Mammary microvascular endothelial cell (primary cell): ENCODE results near the genes RABL6, MAMDC4, ENTPD2 and STPG3.

DNA sequence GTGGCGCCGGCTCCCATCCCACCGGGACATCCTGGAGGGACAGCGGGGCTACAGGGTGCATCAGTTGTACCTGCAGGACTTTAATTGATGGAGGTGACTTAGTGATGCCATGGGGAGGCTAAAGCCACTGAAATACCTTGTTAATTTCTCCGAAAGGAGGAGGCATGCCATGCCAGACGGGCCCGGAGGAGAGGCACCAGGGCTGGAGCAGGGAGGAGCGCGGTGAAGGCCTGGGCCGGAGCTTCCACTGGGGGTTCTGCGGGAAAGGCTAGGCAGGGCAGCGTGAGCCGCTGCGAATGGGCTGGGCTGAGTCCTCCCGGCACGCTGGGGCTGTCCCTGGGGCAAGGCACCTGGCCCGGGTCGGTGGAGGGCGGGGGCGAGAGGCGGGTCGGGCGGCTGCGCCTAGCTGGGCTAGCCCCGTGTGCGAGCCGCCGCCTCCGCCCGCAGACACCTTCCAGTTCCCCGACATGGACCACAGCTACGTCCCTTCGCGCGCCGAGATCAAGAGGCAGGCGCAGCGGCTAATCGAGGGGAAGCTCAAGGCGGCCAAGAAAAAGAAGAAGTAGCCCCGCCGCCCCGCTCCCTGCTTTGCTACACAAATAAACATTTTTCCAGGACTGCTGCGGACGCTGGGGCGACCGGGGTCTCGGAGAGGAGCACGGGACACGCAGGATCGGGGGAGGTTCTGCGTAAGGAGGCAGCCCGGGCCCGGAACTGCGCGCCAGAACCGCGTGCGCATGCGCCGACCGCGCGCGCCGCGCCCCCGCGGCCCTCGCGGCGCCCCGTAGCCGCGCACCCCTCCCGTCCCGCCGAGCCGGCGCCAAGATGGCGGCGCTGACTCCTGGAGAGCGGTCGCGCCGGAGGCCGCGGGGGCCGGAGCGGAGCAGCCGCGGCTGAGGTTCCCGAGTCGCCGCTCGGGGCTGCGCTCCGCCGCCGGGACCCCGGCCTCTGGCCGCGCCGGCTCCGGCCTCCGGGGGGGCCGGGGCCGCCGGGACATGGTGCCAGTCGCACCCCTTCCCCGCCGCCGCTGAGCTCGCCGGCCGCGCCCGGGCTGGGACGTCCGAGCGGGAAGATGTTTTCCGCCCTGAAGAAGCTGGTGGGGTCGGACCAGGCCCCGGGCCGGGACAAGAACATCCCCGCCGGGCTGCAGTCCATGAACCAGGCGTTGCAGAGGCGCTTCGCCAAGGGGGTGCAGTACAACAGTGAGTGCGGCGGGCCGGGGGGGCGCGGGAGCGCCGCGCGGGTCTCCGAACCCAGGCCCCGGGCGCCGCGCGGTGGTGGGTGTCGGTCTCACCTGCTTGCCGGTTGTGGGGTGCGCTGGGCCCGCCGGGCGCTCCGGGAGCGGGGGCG, at the start of gene RABL6:
TSS of gene RABL6 (plus strand) at position 824 of the 1,350 bp plus-strand sequence.
- RAMPAGE, long total RNA = no peak

DNA sequence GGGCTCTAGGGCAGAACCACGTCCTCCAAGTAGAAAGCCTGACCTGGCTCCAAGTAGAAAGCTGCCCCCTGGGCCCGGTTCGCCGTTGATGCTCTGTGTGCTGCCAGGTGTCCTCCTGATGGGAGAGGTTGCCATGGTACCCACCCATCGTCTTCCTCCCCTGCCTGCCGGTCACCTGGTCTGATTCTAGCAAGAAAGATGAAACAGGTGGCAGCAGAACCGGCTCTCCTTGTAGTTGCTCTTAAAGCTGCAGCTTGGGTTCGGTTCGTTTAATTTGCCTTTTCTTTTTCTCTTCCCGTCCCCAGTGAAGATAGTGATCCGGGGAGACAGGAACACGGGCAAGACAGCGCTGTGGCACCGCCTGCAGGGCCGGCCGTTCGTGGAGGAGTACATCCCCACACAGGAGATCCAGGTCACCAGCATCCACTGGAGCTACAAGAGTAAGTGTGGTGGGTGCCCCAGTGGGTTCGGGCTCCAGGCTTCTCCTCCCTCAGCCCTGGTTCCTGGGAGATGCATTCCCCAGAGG, 15.5 kb downstream of the RABL6 start:
- RAMPAGE, long total RNA = no peak

GRCh38 chr9:136838787-136840027, 3.1 kb upstream of the AJM1 start:
- RAMPAGE, long total RNA = no peak

- RAMPAGE, long total RNA = no peak
These were observed 381 bp downstream of the AJM1 start for GRCh38 chr9:136842654-136843064.

DNA sequence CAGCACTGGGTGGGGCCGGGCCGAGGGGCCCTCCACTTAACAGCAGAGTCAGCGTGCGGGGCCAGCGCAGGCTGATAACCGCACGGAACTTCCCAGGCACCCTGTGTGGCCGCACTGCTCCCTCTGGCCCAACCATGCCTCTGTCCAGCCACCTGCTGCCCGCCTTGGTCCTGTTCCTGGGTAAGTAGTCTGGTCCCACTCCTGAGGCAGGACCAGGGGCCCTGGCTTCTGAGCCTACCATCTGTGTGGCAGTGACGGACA, at the start of gene MAMDC4:
TSS of gene MAMDC4 (plus strand) at position 64 of the 261 bp plus-strand sequence.
- RAMPAGE, long total RNA = no peak

DNA sequence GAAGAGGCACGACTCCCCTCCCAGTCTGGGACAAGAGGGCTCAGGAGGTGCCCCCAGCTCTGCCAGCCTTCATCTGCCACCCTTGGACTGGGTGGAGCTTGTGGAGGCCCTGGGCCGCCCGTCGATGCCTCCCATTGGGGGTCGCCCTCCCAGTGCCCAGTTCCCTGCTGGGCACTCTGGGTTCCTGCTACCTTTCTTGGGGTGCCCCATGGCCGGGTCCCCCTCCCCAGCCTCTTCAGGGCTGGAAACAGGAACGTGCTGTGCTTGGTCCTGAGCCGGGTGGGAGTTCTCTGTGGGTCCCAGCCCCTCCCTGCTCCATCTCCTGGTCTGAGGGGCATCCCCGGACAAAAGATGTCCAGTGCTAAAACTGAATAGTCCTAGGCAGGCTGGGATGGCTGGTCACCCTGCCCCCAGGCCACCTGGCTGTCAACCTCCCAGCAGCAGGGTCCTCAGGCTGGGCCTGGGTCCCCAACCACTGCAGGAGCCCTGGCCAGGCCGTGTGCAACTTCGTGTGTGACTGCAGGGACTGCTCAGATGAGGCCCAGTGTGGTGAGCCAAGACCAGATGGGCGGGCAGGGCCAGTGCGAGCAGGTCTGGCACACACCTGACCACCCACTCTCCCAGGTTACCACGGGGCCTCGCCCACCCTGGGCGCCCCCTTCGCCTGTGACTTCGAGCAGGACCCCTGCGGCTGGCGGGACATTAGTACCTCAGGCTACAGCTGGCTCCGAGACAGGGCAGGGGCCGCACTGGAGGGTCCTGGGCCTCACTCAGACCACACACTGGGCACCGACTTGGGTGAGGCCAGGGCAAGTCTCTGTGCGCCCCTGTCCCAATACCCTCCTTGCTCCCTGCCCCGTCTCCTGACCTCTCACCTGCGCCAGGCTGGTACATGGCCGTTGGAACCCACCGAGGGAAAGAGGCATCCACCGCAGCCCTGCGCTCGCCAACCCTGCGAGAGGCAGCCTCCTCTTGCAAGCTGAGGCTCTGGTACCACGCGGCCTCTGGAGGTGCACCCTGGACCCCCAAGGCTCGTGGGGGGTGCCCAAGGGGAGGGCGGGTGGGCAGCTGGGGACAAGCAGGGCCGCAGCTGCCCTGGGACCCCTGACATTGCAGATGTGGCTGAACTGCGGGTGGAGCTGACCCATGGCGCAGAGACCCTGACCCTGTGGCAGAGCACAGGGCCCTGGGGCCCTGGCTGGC, 916 bp downstream of the MAMDC4 start:
- RAMPAGE, long total RNA = no peak

GRCh38 chr9:136974665-136975650, 2.3 kb upstream of the PTGDS start:
- RAMPAGE, long total RNA = no peak

DNA sequence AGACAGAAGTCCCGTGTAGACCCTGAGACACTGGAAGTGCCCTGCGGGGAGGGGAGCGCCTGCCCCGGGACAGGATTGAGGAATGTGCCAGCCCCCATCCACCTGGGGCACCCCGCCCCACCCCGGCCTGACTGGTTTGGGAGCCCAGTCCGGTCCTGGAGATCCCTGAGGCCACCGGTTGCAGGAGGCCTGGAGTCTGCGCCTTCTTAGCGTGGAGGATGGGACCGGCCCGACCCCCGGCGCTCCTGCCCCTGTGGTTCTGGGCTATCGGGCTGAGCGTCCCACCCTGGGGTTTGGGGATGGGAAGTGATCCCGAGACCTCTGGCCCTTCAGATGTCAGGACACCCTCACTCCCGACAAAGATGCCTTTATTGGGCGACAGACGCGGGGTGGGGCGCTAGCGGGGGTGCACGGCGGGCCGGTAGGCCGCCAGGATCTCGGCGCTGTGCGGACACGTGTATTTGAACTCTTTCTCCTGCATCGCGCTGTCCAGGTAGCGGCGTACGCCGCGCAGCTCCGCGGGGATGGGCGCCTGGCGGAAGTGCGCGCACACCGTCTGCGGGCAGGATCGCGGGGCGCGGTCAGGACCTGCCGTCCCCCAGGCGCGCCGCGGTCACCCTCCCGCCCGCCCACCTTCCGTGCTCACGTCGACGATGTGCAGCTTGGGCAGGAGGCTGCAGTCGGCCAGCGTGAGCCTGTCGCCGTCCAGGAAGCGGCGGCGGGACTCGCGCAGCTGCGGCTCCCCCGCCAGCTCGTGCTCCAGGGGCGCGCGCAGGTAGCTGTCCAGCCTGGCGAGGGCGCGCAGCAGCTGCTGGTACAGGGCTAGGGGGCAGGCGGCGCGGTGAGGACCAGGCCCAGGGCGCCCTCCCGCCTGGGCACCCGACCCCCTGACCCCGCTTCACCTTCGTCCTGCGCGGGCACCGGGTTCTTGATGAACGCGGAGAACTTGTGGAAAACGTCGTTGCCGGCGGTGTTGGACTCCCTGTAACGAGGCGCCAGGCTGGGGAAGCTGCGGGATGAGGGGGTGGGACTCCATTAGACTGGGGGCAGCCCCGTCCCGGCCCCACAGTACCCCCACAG, 1.7 kb downstream of the CLIC3 start:
- RAMPAGE, long total RNA = no peak

DNA sequence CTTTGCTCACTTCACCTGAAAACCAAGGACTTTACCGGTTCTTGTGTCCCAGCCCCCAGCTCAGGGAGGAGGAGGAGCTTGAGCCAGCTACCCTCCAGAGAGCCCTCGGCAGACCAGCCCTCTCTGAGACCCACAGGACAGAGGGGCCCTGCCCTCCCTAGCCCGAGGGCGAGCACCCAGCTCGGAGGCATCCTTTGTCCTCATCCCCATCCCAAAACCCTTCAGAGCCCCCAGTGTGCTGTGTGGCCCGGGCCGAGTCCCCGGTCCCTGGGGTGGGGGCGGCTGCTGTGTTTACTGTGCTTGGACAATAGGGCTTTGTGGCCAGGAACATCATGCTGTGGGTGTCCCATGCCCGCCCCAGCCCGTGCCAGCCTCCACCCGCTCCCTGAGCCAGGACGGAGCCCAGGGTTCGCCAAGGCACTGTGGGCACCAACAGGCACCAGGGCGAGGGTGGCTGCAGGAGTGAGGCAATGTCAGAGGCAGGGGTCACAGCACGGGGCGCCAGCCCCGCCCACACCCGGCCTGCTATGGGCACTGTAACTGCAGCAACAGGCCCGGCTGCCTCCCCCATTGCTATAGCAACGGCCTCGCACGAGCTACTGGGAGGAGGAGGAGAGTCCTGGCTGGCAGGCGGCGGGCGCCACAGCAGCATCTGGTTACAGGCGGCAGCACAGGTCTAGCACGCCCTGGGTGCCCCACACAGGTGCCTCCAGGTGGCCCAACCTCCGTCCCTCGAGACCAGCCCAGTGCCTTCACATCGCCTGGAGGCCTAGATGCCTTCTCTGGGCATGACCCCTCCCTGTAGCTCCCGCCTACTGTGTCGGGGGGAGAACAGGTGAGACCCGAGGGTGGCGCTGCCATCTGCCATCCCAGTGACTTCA, 2.6 kb downstream of the ABCA2 start:
- RAMPAGE, long total RNA = no peak

DNA sequence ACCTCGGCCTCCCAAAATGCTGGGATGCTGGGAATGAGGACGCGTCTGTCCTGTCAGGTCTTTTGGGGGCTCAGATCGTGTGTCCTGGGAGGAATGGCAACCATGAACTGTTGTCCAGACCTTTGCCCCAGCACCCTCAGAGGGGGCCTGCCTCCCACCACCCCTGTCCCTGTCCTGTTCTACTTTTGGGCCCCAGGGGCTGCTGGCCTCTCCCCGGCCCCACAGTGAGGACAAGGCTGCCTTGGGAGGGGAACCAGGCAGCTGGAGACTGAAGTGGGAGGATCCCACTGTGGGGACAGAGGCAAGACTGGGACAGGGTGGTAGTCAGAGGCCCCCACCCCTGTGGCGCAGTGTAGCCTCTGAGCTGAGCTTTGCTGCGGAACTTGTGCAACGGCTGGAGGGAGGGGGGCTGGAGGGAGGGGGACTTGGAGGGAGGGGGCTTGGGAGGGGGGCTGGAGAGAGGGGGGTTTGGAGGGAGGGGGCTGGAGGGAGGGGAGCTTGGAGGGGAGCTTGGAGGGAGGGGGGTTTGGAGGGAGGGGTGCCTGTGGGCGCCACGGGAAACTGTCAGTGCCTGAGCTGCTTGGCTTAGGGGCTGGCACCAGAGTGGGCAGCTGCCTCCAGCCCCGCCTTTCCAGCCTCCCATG, 2.1 kb upstream of the FUT7 start:
- RAMPAGE, long total RNA = no peak

DNA sequence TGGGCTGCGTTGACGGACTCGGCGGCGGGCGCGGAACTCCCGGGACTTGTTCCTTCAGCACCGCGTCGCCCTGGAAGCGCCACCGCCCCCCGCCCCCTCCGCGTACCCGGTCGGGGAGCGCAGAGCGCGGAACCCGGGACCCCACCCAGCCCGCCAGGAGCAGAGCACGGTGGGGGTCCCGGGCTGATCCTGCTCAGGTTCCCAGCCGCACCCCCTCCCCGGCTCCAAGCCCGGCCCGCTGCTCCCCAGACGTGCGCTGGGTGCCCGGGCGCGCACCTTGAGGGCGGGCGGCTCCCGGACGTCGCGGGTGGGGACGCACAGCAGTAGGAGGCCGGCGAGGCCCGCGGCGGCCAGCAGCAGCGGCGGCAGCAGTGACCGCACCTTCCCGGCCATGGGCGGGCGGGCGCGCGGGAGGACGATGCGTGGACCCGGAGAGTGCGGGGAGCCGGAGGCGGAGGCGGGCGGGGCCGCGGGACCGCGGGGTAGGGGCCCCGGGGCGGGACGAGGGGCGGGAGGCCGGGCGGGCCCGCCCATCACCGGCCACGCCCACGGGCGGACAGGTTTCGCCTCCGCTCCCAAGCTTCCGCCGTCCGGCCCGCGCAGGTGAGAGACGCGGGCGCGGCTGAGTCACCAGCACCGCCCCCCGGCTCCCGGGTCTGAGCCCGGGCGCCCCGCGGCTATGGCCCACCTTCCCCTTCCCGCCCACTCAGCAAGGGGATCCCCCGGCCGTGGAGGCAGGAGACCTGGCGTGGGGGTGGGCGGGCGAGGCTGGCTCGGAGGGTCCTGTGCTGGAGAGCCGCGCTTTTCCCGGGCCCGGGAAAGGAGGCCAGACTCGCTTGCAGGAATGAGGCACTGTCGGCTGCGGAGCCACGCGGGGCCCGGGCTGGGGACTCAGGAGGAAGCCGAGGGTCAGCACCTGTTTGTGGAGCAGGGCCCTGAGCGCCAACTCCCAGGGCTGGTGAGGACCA, at the start of gene ENTPD2:
TSS of gene ENTPD2 (minus strand) at position 457 of the 968 bp plus-strand sequence.
- RAMPAGE, long total RNA = no peak

- RAMPAGE, long total RNA = no peak
These were observed 537 bp downstream of the UAP1L1 start for GRCh38 chr9:137077841-137078266.

GRCh38 chr9:137099582-137100207, 12.9 kb downstream of the MAN1B1 start:
- RAMPAGE, long total RNA = no peak

GRCh38 chr9:137128696-137129407, 10.1 kb upstream of the GRIN1 start:
- RAMPAGE, long total RNA = no peak

DNA sequence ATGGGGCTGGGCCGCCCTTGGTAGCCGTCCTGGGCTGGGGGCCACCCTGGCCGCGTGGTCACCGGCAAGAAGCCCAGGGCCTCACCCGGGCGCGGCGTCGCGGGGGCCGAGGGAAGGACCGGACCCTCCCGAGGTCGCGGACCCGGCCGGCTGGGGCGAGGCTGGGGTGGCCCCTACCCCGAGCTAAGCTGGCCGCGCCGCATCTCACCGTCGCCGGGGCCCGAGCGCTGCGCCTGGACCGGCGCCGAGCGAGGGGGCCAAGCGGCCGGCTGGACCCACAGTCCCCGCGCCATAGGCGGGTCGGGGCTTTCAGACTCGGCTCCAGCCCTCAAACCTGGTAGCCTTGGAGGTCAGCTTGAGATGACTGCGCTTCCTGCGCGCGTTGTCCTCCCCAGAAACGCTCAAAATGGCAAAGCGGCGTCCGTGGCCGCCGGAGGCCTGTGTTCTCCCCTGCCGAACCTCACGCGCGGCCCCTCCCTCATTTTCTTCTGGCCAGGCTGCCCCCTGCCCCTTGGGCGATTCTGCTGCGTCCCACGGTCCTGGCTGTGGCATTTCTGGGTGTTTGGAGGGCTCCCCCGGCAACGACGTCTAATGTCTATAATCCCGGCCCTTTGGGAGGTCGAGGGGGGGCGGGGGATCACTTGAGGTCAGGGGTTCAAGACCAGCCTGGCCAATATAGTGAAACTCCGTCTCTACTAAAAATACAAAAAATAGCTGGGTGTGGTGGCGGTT, 8.7 kb upstream of the GRIN1 start:
- RAMPAGE, long total RNA = no peak

- RAMPAGE, long total RNA = no peak
These were observed 1.6 kb upstream of the TMEM210 start for GRCh38 chr9:137173141-137174246.

DNA sequence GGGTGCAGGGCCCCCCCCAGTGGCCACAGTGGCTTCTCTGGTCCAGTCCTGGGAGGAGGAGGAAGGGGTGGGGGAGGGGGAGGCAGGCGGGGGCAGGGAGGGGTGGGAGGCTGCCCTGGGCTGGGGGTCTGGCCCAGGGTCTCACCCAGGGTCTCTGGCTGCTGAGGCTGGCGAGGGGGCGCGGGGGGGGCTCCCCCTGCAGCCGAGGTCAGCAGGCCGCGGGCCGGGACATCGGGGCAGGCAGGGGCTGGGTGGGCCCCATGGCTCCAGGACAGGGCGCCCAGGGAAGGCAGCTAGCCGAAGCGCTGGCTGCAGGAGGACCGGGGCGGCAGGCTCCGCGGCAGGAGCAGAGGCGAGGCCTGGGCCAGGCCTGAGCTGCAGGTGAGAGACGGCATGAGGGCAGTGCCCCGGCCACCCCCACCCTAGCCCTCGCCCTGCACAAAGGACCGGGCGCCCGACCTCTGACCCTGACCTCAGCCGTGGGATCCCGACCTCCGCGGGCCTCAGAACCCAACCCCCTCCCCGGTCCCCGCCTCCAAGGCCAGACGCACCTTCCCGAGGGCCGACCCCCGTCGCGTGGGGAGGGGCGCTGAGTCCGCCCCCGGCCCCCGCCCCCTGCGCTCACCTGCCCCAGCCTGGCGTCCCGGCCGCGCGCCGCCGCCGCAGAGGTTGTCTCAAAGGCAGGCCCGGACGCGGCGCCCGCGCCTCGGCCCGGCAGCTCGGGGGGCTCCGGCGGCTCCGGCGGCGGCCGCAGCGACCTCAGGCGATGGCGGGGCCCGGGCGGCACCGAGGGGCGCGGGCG, 475 bp downstream of the RNF208 start:
- RAMPAGE, long total RNA = no peak

DNA sequence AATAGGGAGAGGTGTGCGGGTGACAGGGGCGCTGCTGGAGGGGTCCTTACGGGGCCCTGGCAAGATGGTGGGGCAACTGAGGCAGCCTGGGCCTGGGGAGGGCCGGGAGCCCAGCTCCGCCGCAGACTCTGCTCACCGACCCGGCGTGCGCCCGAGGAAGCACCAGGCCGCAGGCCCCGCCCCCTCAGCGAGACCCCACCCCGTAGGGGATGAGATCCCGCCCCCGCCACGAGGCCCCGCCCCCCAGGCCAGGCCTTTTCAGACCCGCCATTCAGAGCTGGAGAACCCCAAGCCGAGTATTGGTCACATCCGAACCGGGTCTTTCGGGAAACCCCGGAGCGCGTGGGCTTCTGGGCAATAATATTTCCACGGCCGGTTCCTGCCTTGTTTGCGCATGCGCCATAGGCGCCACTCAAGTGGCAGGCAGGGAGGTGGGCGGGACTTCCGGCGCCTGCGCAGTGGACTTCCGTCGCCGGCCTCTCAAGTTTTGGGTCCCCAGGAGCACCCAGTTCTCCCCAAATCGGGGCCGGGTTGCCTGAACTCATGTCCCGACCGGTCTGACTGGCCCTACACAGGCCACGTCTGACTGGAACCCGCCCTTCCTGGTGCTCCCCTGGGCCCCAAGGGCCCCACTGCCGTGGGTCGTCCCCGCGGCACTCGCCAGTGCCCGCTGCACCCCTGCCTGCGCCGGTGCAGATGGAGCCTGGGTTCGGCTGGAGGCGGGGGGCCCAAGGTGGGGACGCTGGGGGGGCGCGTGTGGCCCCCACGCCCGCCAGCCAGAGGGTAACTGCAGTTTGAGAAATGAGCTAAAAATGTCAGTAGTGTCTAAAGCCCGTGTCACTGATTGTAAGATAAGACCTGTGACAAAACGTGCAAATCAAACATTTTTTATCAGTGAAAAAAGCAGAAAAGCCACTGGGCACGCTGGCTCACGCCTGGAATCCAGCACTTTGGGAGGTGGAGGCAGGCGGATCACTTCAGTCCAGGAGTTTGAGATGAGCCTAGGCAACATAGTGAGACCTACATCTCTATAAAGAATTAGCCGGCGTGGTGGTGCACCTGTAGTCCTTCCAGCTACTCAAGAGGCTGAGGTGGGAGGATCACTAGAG, 1.4 kb upstream of the CYSRT1 start:
- RAMPAGE, long total RNA = no peak

DNA sequence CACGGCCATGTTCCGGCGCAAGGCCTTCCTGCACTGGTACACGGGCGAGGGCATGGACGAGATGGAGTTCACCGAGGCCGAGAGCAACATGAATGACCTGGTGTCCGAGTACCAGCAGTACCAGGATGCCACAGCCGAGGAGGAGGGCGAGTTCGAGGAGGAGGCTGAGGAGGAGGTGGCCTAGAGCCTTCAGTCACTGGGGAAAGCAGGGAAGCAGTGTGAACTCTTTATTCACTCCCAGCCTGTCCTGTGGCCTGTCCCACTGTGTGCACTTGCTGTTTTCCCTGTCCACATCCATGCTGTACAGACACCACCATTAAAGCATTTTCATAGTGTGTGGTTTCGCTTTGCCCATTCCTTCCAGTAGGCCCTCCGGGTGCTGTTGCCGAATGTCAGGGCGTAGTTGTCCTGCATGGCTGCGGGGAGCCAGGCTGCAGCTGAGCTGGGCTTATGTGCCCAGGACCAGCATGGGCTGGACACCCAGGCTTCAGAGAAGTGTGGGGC, 2.3 kb downstream of the TUBB4B start:
- RAMPAGE, long total RNA = no peak

DNA sequence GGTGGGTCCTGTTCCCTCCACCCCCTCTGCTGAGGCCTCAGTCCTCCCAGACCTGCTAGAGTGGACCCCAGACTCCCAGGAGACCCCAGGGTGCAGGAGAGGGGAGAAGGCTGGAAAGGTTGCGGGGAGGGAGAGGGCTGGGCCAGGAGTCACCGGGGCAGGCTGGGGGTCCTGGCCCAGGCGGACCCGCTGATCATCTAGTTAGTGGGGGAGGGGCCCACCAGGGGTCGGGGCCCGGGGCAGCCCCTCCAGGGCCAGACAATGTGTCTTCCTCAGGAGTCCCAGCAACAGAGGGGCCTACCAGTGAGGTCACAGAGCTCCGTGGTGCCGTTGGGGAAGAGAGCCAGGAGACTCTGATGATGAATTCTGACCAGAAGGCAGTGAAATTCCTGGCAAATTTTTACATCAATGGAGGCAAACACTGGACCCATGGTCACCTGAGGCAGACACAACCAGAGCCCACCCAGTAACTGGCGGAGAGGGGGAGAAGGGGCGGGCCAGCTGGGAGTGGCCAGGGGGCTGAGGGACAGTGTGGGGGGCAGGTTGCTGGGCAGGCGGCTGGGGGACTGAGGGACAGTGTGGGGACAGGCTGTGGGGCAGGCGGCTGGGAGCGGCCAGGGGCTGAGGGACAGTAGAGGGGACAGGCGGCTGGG, at the start of gene STPG3:
TSS of gene STPG3 (plus strand) at position 356 of the 653 bp plus-strand sequence.
- RAMPAGE, long total RNA = no peak